Hepatocyte (in vitro differentiated cells and primary cell): Measurements from ENCODE around the gene PTPRA.

DNA sequence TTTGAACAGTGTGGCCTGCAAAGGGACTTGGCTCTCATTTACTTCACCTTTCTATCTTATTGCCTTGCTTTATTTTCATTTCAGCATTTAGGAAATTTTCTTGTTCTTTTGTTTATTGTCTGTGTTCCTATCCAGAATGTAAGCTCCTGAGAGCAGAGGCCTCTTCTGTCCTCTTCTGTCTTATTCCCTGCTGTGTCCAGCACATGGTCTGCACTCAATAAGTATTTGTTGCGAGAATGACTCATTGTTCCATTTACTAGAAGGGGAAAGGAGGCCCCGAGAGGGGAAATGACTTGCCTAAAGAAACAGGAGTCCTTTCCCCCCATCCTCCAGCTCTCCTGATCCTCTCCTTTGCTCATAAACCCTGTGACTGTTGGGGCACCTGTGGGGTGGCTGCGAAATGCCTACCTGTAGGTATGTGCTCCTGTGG lies 2.9 kb upstream of the PTPRA start:
- RAMPAGE, long total RNA = no peak
- RRBS = no CpG with 5 or more reads among the region's 3 CpGs

DNA sequence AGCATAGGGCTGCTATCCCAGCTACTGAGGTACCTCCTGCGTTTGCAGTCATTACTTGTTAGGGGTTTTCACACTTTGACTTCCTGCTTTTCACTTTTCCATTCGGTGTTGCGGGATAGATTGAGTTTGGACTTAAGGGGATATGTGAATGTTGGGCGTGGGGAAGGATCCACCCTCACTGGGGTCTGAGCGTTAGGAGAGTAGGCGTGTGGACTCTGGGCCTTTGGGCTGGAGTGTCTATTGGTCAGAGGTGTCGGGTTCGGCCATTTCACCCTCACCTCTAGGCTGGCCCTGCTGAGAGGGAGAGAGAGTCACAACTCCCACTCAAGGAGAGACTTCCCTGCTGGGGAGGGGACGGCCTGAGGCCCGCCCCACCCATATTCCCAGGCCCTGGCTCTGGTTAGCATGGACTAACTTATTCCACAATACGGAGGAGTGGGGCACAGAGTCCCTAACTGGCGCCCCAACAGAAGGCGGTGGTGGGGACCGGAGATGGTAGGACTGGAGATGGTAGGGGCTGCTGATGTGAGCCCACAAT lies 1.6 kb upstream of the PTPRA start:
- RAMPAGE, long total RNA = no peak
- RRBS = no CpG with 5 or more reads among the region's 14 CpGs

- RAMPAGE, long total RNA = no peak
- RRBS = 9% methylated on average over 4 of the region's 76 CpGs
Measured at GRCh38 chr20:2872145-2873233, 792 bp upstream of the PTPRA start.

DNA sequence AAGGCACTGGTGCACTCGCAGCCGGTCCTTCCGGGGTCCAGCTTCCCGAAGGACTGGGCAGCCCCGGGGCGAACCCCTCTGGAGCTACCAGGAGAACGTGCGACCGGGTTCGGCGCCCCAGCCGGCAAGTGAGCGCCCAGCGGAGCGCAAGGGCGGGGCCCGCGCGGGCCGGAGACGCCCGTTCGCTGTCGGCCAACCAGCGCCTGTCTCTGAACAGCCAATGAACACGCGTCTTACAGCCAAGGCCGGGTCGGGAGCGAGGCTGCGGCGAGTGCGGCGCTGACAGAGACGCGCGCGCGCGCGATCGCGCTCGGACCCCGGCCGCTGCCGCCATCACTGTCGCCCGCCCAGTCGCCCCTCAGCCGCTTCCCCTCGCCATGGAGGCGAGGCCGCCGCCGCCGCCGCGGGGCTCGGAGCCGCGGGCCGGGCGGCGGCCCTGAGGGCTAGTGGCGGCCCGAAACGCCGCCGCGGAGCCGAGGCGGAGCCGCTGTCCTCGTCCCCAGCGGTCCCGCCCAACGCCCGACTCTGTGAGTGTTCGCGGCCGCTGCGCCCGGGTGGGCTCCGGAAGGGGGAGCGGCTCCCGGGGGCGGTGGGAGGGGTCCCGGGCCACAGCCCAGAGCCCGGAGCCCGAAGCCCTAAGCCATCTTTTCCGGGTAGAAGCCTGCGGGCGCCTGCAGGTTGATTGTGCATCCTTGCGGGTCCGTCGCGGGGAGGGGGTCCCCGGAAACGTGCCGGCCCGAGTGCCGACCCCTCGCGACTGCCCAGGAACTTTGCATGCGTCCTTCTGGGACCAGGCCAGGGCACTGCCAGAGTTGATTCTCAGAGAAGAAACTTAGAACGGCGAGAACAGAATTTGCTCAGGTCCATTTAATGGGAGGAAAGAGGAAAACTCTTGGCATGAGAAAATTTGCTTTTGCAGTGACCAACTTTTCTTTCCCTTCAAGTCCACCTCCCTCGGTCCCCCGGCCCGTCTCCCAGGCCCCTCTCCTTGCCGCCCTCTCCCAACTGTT lies at the start of gene PTPRA:
PTPRA (plus strand) TSS at position 248 of the 1,010 bp plus-strand sequence.
- RAMPAGE, long total RNA = no peak
- RRBS = under 1% methylated on average over 57 of the region's 112 CpGs

GRCh38 chr20:3007230-3008155 lies 35.9 kb upstream of the GNRH2 start:
- RAMPAGE, long total RNA = no peak
- RRBS = no CpG with 5 or more reads among the region's 6 CpGs

DNA sequence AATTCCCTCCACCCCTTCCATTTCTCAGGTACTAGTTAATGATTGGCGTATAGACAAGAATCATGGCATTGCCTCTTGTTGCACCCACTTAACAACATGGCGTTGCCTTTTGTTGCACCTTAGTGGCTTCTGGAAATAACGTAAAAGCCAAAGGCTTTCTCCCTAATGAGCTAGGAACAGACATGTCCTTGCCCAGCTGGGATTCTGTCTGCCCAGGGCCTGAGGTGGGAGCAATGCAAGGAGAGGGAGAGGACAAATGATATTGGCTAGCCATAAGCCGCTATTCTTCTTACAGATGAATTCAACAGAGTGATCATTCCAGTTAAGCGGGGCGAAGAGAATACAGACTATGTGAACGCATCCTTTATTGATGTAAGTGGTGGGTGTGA lies 16.6 kb upstream of the GNRH2 start:
- RAMPAGE, long total RNA = no peak
- RRBS = no CpG with 5 or more reads among the region's 7 CpGs

- RAMPAGE, long total RNA = no peak
- RRBS = 4% methylated on average over 66 of the region's 100 CpGs
Measured at GRCh38 chr20:3239337-3240369, 663 bp upstream of the SLC4A11 start.

GRCh38 chr20:3243660-3244209 lies 4.7 kb upstream of the SLC4A11 start:
- RAMPAGE, long total RNA = no peak
- RRBS = no CpG with 5 or more reads among the region's 9 CpGs

GRCh38 chr20:3680654-3681534 lies 916 bp downstream of the ADAM33 start:
- RAMPAGE, long total RNA = no peak
- RRBS = no CpG with 5 or more reads among the region's 18 CpGs

- RAMPAGE, long total RNA = no peak
- RRBS = no CpG with 5 or more reads among the region's 4 CpGs
Measured at GRCh38 chr20:3753283-3753655, 14.3 kb downstream of the ADISSP start.

- RAMPAGE, long total RNA = no peak
- RRBS = 2% methylated on average over 3 of the region's 21 CpGs
Measured at GRCh38 chr20:3846005-3846547, 558 bp upstream of the MAVS start.

GRCh38 chr20:3927734-3928030 lies 38.5 kb downstream of the PANK2 start:
- RAMPAGE, long total RNA = no peak
- RRBS = no CpG with 5 or more reads among the region's 2 CpGs

GRCh38 chr20:3980590-3981194 lies 34.7 kb downstream of the RNF24 start:
- RAMPAGE, long total RNA = no peak
- RRBS = no CpG with 5 or more reads among the region's 5 CpGs

GRCh38 chr20:4018275-4018914 lies 3.0 kb upstream of the RNF24 start:
- RAMPAGE, long total RNA = no peak
- RRBS = no CpG with 5 or more reads among the region's 6 CpGs

- RAMPAGE, long total RNA = no peak
- RRBS = no CpG with 5 or more reads among the region's 1 CpG
Measured at GRCh38 chr20:4040355-4040817, 25.0 kb upstream of the RNF24 start.

- RAMPAGE, long total RNA = no peak
- RRBS = no CpG with 5 or more reads among the region's 5 CpGs
Measured at GRCh38 chr20:4135424-4136015, 13.1 kb upstream of the SMOX start.

DNA sequence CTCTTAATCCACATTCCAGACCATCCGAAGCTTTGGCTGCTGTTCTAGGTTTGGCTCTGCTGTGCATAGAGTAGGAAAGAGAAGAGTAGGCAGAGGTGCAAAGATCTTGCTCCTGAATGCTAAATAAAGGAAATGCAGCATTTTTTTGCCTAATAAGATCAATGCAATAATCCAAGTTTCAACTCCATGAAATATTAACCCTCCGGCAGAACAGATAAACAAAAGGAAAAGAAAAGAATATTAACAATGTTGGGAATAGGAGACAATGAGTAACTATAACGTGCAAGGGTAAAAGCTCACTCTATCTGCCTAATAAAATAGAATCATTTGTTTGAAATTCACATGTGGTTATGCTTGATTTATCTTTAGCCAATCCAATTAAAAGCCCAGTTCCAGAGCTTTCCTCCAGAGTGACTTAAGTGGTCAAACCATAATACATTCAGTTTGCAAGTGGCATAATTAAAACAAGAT lies 216.2 kb upstream of the PRNP start:
- RAMPAGE, long total RNA = no peak
- RRBS = no CpG with 5 or more reads among the region's 3 CpGs

- RAMPAGE, long total RNA = no peak
- RRBS = no CpG with 5 or more reads among the region's 8 CpGs
Measured at GRCh38 chr20:4666012-4666705, 20.1 kb upstream of the PRNP start.

- RAMPAGE, long total RNA = no peak
- RRBS = no CpG with 5 or more reads among the region's 6 CpGs
Measured at GRCh38 chr20:4923898-4924601, 77.3 kb downstream of the SLC23A2 start.

GRCh38 chr20:4946522-4947102 lies 54.7 kb downstream of the SLC23A2 start:
- RAMPAGE, long total RNA = no peak
- RRBS = no CpG with 5 or more reads among the region's 8 CpGs